Aorta (tissue), 1 donor: Measurements from ENCODE around the genes RHOB and HS1BP3.

- PRO-cap: no peak
Observed at GRCh38 chr2:20217181-20218361, 7.4 kb downstream of the SDC1 start.

DNA sequence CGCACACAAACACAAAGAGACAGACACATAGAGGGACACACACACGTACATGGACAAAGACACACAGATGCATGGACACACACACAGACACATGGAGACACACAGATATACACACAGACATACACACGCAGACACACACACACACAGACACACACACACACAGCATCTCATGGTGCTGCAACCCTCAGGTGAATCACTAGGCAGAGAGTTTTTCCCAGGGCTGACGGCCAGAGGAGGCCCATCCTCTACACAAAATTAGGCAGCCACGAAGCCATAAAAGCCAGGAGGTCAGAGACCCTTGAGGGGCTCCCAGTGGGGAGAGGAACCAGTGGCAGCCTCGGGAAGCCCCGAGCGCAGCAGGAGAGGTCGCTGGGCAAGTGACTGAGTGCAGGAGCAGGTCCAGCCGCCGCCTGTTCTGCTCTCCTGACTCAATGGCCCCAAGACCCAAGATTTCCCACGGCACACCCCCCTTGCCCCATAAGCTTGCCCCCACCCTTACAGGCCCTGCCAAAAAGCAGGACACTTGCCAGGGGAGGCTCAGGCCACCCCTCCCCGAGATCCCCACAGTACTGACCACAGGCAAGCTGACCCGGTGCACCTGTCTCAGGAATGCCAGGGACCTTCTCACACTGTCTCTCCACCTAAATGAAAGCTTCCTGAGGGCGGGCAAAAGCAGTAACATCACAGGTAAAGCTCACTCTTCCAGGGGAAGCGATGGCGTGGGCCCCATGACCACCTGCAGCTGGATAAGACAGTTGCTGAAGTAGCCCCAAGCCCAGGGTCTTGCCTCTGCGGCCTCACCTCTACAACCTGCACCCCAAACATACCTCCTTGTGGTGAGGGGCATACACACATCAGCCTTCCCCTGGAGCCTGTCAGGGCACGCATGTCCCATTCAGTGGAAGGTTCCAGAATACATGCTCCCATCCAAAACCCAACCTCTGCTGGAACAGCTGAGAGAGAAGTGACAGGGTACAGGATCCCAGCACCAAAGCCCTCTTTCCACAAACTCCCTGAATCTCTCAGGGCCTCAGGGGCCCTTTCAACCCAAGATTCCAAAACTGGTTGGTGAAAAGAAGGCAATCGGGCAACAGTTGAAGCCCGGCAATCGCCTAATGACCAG is 5.9 kb downstream of the SDC1 start:
- PRO-cap: no peak

- PRO-cap: no peak
Observed at GRCh38 chr2:20221981-20222541, 2.9 kb downstream of the SDC1 start.

GRCh38 chr2:20243142-20243549 is 18.2 kb upstream of the SDC1 start:
- PRO-cap: no peak

GRCh38 chr2:20318348-20318782 is 32.3 kb downstream of the PUM2 start:
- PRO-cap: no peak

- PRO-cap: no peak
Observed at GRCh38 chr2:20330566-20331284, 19.9 kb downstream of the PUM2 start.

DNA sequence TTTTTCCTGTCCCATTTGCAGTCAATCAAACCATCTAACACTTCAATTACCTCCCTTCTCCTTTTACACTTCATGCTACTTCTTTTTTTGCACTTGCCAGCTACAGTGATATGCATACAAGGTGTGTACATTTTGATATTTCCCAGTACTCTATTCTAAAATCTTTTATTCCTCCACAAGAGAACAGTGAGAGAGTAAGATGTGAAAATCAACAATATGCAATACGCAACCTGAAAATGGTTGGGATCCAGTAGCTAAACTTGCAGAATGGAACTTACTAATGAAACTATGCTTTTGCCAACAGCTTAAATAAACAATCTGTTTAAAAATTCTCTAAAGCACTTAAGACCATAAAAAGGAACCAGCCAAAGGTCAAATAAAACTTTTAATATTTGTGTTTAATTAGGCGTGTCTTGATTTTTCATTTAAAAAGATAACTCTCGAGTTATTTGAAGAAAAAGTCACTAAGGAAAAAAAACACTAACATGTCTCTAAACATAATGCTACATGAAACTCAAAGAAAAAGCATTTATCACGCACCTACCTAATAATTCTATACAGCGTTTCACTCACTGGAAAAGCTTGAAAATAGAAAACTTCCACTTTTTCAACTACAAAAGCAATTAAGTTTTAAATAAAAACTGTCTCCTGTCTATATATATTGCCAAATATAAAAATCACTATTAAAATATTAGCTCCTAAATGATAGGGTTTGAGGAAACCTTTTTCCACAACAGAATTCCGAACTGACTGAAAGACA is 3.5 kb downstream of the PUM2 start:
- PRO-cap: no peak

- PRO-cap: bidirectional peak, plus-strand start at chr2:20447074, minus-strand start at chr2:20446893
Observed at GRCh38 chr2:20446996-20447242, at the start of gene RHOB. Gene RHOB (plus strand): TSS chr2:20447074.

- PRO-cap: no peak
Observed at GRCh38 chr2:20495967-20496520, 49.2 kb downstream of the RHOB start.

DNA sequence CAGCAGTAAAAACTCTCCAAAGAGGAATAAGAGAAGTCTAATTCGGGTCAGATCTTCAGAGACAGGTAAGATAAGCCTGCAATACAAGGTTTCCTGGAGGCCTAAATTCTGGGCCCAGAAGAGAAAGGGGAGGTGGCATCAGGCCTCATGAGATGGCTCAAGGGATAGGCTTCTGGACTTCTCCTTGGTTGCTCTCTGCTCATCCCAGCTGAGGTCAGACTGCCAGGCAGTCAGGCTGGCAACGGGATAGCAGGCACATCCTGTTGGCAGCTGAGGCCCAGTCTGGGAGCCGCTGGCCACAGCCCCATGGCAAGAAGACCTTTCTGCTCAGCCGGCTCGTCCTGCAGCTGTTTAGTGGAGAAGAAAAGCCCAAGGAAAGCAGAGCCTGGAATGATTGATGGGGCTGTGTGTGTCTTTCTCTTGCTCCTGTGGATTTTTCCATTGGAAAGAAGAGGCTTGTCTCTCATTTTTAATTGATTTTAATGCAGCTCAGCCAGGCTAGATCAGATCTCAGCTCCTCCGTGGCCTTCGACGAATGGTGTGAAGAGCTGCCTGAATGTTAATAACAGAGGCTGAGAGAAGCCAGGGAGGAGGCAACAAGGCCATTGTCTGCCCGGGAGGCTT is 99.6 kb downstream of the HS1BP3 start:
- PRO-cap: no peak

DNA sequence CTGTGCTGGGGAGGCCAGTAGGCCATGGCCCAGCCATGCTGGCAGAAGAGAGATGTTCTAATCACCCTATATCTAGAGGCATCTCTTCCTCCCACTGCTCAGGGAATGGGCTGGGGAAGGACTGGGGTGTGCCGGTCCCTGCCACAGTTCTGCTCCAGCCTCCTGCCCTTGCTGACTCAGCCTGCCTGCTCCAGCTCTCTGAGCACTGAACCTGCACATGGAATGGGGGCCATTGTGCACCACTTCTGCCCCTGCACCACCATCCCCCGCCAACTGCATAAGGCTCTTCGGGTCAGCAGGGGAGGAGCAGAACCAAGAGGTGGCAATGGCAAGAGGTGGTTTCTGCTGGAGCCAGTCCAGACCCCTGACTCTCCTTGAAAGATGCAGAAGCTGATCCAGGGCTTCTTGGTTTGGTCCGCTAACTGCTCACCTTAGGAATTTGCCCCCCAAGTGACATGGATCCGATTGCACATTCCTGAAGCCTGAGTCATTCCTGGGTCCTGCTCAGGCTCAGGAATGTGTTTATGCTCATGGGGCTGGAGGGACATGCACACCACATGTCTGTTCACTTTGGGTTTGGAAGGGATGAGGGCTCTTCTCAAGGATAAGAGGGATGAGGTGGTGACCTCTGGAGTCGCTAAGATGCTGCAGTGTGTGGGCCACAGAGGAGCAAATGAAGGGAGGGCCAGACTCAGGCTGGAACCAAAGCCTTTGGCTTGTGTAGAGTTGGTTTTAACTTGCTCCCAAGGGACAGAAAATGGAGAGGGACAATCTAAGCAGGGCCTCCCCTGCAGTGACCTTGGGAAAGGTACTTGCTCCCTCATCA is 66.5 kb downstream of the HS1BP3 start:
- PRO-cap: no peak

GRCh38 chr2:20650843-20651433 is at the start of gene HS1BP3:
Gene HS1BP3 (minus strand): TSS chr2:20651098.
- PRO-cap: bidirectional peak, plus-strand start at chr2:20651200, minus-strand start at chr2:20651059

GRCh38 chr2:20689263-20689536 is 22.3 kb downstream of the GDF7 start:
- PRO-cap: no peak

GRCh38 chr2:20780838-20781273 is 42.0 kb downstream of the LDAH start:
- PRO-cap: no peak

DNA sequence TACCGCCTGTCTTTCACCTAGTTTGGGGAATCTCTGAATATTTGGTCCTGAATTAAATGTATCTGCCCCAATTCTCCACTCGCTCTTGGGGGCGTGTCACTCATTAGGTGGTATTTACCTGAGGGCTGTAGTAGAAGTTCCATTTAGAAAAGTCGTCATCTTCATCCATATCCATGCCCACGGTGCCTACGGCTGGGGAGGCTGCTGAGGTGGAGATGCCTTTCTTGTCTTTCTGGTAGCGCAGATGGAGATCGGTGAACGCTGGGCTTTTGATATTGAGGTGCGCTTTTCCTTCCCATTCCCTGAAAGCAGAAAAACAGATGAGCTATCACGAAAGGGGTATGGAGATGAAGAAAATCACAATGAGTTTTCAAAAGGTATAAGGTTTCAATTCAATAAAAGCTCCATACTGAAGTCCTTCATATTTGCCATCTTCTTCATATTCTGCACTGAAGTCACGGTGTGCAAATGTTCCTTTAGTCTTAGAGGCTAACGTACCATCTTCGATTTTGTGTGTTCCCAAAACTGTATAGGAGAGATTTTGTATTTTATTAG is 39.6 kb downstream of the APOB start:
- PRO-cap: no peak

GRCh38 chr2:21012022-21012886 is 31.6 kb downstream of the APOB start:
- PRO-cap: no peak

GRCh38 chr2:21037675-21038348 is 6.1 kb downstream of the APOB start:
- PRO-cap: no peak

- PRO-cap: no peak
Observed at GRCh38 chr2:21093509-21094056, 30.2 kb upstream of the TDRD15 start.

DNA sequence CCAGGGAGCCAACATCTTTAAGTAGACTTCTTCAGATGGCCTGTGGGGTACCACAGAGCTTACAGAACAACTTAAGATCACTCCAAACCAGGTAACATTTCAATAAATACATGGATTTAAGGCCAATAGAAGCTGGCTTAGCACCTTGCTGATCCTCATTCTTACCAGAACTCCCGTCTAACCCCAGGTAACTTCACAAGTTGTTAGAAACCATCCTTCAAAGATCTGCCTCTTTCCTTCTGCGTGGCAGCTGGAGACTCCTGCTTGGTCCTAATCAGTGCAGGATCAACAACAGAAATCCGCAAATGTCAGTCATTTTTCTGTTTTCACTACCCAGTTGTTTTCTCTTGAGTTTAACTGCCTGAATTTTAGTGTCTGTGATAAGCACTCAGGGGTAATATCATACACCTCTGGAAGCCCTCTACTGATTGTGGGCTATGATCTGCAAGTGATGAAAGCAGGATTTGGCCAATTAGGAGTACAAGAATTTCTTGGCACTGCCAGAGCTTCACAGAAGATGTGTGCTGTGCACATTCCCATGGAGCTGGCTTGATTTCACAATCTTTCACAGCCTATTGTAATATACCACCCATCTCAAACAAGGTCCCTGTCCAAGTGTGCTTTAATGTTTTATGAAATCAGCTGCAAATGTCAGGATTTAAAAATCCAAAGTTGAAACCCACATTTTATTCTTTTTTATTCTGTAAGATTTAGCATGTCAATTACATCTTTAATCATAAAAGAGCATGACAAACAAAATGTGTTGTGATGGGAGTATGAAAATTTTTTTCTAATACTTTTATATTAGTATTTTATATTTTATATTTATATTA is 27.4 kb upstream of the TDRD15 start:
- PRO-cap: no peak

GRCh38 chr2:21255960-21256557 is 132.3 kb downstream of the TDRD15 start:
- PRO-cap: no peak